Mammary microvascular endothelial cell (primary cell): ENCODE data around the gene USP1.

GRCh38 chr1:61591245-61591641 is 133.7 kb downstream of the TM2D1 start:
- RAMPAGE, long total RNA: no peak

GRCh38 chr1:61606199-61607148 is 118.5 kb downstream of the TM2D1 start:
- RAMPAGE, long total RNA: no peak

DNA sequence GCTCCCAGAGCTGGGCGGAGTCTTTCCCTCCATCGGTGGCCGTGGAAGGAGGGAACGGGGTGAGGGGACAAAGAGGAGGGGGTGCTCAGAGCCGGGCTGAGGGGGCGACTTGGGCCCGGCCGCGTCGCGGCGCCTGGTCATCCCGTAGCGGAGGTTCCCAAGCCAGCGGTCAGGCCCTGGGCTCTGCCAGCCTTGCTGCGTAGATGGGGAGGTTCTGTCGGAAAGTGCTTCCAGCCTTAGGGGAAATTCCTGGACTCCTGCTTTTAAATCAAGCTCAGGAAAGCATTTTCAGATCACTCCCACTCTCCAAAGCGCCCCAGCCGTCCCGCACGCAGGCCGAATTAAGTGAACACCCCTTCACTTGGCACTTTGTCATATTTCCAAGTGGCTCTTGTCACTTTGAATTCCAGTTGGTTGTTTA is 727 bp downstream of the PATJ start:
- RAMPAGE, long total RNA: no peak

GRCh38 chr1:62436181-62436588 is 664 bp upstream of the USP1 start:
- RAMPAGE, long total RNA: no peak

GRCh38 chr1:62436589-62437492 is at the start of gene USP1:
Gene USP1, plus strand, starts transcription at chr1:62437049.
- RAMPAGE, long total RNA: no peak

DNA sequence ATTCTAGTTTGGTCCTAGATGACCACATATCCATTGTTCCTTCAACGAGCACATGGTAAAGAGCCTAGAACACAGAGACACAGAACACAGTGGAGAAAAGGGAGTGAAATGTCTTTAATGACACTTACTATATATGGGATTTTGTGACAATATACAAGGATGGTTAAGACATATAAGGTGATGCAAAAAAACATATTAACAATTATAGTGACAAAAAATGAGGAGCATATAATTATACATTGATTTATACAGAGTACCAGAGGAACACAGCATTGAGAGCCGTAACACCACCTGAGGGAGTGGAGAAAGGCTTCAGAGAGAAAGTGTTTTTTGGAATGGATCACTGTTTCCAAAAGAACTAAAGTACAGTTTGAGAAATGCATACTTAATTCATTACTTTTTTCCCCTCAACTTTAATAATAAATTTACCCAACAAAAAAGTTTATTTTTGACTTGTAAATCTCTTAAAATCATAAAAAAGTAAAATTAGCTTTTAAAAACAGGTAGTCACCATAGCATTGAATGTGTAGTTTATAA is 479 bp upstream of the ANGPTL3 start:
- RAMPAGE, long total RNA: no peak

- RAMPAGE, long total RNA: no peak
Measured at GRCh38 chr1:62689367-62689857, 1.2 kb upstream of the DOCK7 start.

DNA sequence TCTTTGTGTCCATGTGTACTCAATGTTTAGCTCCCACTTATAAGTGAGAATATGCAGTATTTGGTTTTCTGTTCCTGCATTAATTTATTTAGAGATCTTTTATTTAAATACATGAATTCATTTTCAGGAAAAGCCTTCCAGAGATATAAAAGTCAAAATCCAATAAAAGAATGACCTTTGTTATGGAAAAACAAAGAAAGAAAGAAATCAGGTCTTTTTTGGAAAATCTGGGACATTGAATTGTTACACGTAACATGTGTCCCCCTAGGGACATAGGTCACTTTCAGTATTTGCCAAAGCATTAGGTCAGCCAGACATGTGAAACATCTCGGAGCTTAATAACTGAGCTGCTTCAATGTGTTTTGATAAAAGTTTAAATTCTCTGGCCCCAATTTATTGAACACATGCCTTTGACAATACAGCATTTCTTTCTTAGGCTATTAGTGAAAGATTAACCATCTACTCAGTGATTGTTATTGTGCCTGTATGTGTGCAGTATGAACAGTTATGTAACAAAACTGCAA is 45.6 kb upstream of the DOCK7 start:
- RAMPAGE, long total RNA: no peak

DNA sequence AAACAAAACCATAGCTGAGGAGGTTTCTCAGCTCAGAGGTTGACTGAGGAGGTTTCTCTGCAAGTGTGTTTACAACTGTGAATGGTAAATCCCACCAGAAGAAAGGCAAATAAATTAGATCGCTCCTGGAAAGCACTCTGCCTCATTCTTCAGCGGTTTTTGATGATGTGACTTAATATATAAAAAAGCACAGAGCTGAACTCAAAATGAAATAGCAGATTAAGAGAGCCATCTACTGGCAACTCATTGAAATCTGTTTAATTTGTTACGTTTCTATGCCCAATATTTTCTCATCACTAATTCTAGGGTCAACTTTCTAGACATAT is 37.5 kb upstream of the ATG4C start:
- RAMPAGE, long total RNA: no peak

DNA sequence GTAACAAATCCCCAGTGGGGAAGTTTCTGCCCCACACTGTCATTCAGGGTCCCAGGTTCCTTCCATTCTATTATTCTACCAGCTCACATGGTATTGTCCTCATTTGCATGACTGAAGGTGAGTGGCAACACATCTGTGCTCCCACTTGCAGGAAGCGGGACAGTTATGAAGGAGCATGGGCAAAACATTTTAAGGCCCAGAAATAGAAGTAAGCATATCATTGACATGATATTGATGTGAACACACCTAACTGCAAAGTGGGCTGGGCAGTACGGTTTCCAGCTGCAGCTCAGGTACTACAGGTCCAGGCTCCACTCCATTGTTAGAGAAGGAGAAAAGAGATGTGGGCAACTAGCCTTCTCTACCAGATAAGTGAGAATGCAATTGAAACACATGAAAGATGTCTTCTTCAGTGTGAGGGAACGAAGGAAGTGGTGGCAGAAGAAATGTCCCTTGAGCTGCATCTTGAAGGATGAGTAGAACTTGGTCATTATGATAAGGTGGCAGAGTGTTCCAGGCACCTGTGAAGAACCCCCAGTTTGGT is 128.8 kb upstream of the CACHD1 start:
- RAMPAGE, long total RNA: no peak

DNA sequence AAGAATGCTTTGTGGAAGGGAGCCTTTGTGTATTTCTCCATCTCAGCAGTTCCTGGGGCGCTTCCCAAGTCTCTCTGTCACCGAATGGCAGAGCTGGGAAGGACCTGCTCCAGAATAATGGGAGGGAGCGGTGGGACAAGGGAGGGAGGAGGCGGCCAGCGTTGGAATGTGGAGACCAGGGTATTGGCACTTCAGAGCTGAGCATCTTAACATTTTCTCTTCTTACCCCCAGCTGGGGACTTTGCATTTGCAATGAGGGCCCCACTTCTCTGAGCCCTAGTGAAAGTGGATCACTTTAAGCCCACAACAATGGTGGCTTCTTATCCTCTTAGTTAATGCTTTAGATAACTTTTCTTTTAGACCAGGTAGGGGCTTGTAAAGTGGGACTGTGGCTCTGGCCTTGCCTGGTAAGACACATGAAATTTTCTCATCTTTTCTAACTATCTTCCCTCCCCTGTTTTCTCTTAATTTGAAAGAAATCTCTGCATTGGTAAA is 24.0 kb downstream of the CACHD1 start:
- RAMPAGE, long total RNA: no peak

- RAMPAGE, long total RNA: no peak
Measured at GRCh38 chr1:64846532-64847126, 101.8 kb downstream of the RAVER2 start.

GRCh38 chr1:64872031-64873028 is 94.0 kb downstream of the JAK1 start:
- RAMPAGE, long total RNA: no peak

- RAMPAGE, long total RNA: no peak
Measured at GRCh38 chr1:64893024-64893693, 73.2 kb downstream of the JAK1 start.

GRCh38 chr1:64961320-64962163 is 4.8 kb downstream of the JAK1 start:
- RAMPAGE, long total RNA: no peak

GRCh38 chr1:65062380-65063118 is 85.5 kb upstream of the AK4 start:
- RAMPAGE, long total RNA: no peak

- RAMPAGE, long total RNA: no peak
Measured at GRCh38 chr1:65065571-65065964, 82.4 kb upstream of the AK4 start.

DNA sequence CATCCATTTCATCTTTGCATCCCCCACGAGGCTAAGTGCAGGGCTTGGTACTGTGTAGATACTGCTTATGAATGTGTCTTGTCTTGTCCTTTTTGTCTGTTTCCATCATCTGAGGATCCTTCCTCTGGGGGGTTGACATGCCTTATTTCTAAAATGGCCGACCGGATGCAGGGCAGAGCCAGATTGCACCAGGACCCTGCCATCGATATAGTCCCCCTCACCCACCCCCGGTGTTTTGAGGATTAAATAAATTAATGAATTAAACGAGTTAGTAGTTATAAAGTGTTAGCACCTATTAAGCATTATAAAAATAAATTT is 53.6 kb upstream of the DNAJC6 start:
- RAMPAGE, long total RNA: no peak

DNA sequence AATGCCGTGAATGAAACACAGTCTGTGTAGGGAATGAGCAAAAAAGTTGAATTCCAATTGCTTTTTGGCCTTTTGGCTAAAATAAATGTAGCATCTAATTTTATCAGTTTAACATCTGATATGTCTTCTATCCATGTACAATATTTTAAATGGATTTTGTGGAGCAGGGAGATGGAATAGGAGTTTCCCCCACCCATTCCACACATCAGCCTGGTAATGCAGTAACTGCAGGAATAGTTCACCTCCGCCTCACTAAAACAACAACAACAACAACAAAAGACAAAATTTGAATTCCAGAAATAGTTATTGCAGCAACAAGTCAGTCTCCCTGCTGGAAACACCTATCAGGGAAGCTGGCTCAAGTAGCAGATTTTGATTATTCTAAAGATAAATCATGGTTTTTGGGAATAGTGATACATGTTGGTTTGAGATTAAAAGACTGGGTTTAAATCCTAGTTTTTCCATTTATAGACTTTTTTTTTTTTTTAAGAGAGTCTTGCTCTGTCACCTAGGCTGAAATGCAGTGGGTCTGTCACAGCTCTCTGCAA is 4.6 kb upstream of the LEPR start:
- RAMPAGE, long total RNA: no peak

- RAMPAGE, long total RNA: no peak
Measured at GRCh38 chr1:65423599-65424282, 3.3 kb downstream of the LEPR start.